Subcutaneous adipose tissue (tissue), 3 donors: ENCODE data around the genes OR2T33, OR2T2, OR2T29 and OR2T34.

- PRO-cap = no peak
- RAMPAGE, long total RNA, 3 experiments = no peak in any of the 3 experiments
Measured at GRCh38 chr1:247347468-247348398, 16.1 kb upstream of the ZNF496 start.

- PRO-cap = no peak
- RAMPAGE, long total RNA, 3 experiments = no peak in any of the 3 experiments
Measured at GRCh38 chr1:247445883-247446214, 12.1 kb downstream of the OR2B11 start.

- PRO-cap = bidirectional peak, plus-strand start at chr1:247457392, minus-strand start at chr1:247457288
- RAMPAGE, long total RNA, 3 experiments = no peak in any of the 3 experiments
Measured at GRCh38 chr1:247456891-247457535, 891 bp downstream of the OR2B11 start.

DNA sequence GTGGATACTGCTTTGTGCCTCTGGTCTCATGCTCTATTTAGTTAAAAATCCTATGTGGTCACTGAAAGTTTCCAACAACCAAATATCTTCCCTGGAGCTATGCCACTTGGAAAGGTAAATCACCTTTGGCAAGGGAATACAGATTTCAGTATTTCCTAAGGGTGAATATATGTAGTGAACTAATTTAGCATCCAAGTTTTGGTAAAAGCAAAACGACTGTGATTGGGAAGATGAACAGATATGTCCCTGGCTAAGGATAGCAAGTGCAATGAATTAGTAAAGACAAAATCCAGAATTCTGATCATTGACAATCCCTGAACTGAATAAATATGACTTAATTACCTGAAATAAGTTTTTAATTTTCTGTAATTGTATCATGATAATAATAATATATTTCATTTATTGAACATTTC, at the start of gene OR2T33:
Gene OR2T33, minus strand, starts transcription at position 119 of the 413 bp plus-strand sequence.
- PRO-cap = no peak
- RAMPAGE, long total RNA, 3 experiments = no peak in any of the 3 experiments

DNA sequence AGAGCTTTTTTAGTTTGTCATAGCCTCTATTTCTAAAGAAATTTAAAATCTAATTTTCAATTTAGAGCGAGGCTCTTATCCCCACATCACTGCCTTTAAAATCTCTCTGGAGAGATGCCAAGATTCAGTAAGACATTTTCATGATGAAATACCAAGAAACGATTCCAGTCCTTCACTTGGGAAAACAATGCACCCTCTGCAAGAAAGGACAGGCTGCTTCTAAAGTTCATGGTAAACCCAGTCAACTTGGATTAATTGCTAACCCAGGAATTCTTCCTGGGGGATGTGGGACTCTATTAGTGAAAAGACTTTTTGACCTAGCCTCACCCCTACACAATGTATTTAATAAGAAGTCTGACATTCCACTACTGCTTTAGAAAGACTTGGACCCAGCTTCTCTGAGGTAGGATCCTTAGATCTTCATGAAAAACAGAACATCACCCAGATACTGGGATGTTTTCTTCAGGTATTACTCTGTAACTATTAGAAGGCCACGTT, at the start of gene OR2T2:
Gene OR2T2, plus strand, starts transcription at position 371 of the 498 bp plus-strand sequence.
- PRO-cap = no peak
- RAMPAGE, long total RNA, 3 experiments = no peak in any of the 3 experiments

- PRO-cap = no peak
- RAMPAGE, long total RNA, 3 experiments = no peak in any of the 3 experiments
Measured at GRCh38 chr1:248562601-248563213, at the start of gene OR2T29. OR2T29 (minus strand) TSS chr1:248562772.

DNA sequence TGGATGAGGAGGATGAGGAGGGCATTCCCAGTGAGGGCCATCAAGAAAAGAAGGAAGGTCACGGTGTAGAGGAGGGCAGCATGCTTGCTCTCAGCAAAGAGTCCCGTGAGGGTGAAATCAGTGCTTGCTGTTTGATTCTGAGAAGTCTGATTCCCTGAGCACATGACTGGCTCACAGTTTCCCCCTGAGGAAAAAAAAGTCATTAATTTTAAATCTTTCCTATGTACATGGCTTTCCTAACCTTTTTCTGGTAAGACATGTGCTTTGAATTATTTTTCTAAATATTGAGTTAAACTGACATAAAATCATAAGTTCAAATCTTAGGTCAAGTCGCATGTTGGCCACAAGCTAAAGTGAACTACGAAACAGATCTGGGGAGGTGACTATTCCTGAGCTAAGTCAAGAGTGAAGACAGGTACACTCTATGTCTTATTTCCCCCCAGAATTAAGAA, at the start of gene OR2T34:
Gene OR2T34, minus strand, starts transcription at position 164 of the 452 bp plus-strand sequence.
- PRO-cap = no peak
- RAMPAGE, long total RNA, 3 experiments = no peak in any of the 3 experiments

DNA sequence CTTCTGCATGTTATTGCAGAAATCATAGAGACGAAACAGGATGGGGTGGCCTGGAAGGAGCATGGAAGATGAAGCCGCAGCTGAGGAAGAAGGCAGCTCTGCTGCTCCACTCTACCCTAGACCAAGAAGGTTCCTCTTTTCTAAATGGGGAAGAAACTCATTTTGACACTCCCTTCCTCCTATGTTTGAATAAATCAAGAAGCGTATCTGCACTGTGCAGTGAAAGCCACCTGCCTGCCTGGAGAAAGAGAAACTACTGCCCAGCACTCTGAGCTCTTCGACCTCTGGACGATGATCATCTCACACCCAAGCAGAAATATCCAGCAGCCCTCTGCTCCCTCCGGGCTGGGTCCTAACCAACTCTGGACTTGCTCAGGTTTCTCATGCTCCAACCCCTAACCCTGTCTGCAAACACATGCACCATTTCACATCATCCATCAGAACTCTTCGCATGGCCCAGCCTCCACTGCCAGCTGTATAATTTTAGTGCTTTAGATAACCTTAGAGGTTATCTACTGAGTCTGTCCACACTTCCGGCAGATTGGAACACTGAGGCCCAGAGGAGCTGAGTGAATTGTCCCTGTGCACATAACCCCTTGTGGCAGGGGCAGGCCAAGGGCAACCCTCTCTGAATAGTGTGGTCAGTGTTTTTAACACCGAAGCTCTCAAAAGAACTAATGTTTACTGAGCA, 20.5 kb downstream of the SH3BP5L start:
- PRO-cap = no peak
- RAMPAGE, long total RNA, 3 experiments = no peak in any of the 3 experiments